Skeletal muscle satellite cell (primary cell): ENCODE data around the genes CYP1A2, LMAN1L, CPLX3, SCAMP2 and MPI.

DNA sequence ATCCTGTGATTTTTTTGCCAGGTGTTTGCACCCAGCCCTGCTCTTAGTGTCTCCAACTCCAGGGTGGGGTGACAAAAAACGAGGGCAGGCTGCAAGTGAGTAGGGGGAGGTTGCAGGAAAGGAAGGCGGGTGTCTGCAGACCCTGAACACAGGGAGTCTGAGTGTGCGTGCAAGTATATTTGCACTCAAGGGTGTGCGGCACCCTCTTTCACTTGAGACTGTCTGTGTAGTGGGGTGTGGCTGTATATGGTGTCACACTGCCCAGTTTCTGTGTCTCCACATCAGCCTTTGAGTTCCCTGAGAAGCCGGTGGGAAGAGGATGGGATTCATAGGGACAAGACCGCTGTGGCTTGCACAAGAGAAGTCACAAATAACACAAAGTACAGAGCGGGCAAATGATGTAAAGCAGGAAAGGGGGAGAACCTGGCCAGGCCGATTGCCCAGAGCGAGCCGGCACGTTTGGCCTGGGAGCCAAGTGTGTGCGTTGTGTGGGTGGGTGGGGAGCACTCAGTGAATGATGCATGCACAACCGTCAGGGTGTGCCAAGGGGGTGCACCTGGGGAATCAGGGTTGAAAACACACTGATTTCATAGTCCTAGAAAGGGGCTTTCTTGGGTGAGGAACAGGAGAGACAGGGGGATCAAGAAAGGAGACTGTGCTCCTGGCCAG, 6.7 kb downstream of the ISLR2 start:
- CAGE, long polyA plus RNA, result no peak

- CAGE, long polyA plus RNA, result no peak
These were observed 7.4 kb upstream of the CCDC33 start for GRCh38 chr15:74228753-74229056.

DNA sequence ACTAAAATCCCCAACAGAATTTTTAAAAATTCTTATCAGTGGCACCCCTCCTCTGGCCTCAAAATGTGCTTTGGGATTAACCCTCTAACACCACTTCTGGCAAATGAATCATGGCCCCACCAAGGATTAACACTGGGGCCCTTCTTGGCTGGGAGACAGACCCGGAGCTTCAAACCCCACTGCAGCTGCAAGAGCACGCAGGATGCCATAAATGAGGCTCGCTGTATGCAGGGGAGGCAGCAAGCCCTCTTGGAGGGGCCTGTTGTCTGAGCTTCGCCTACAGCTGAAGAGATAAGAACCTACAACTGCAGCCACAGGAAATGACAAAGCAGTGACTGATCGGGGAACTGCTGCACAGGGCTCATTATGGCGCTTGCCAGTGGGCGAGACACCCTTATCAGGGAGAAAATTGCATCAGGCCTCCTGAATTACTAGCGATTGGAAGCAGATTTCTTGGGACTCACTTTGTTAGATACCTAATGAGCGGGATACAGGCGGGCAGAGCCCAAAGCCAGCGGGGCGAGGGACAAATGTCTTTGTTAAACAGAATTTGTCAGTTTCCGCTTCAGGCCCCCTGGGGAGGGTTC, 54.9 kb downstream of the CCDC33 start:
- CAGE, long polyA plus RNA, result no peak

DNA sequence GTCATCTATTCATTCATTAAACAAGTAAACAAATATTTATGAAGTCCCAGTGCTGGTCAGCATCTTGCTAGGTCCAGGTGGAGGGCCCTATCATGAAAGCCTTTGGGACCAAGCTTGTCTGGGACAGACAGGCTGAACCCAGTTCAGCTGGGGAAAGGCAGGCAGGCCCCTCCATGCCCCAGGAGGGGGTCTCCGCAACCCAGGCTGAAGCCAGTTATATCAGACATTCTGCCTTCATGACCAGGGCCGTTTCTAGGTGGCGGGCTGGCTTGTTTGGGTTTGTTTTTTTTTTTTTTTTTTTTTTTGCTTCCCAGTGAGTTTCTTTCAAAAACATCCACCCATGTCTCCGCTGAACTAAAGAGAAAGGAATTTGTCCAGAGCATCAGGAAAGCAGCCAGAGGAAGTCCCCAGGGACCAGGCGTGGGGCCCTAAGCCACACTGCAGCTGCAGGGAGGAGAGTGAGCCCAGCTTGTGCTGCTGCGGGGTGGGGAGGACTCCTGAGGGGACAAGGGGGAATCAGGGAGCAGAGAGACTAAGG, 49.8 kb downstream of the CYP11A1 start:
- CAGE, long polyA plus RNA, result no peak

GRCh38 chr15:74318144-74318978, 49.1 kb downstream of the CYP11A1 start:
- CAGE, long polyA plus RNA, result no peak

- CAGE, long polyA plus RNA, result no peak
These were observed 47.8 kb downstream of the CYP11A1 start for GRCh38 chr15:74319377-74320245.

DNA sequence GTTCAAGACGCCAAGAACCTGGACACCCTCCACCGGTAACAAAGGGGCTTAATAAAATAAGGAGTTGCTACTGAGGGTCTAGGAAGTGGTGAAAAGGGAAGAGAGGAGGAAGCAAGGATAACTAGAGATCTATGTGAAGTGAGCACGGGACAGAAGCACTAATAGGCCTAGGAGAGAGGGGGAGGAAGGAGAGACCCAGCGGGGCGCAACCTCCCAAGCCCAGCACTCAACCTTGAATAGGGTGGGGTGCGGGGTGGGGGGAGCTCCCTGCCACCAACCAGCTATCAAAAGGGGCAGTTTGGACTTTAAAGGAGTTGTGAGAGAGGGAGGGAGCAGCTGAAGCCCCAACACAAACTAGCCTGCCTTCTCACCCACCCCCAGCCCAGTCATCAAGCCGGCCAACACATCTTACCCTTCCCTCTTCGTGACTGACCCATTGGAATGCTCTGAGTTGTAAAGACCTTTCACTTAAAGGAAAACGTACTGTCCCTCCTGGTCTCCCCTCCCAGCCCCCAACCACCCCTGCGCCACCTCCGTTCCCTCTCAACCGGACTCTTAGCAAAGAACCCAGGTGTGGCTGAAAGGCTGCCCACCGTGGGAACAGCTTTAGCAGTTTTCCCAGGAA, 2.7 kb downstream of the CYP11A1 start:
- CAGE, long polyA plus RNA, result no peak

- CAGE, long polyA plus RNA, result no peak
These were observed 10.7 kb downstream of the SEMA7A start for GRCh38 chr15:74423061-74423404.

GRCh38 chr15:74423751-74424532, 9.8 kb downstream of the SEMA7A start:
- CAGE, long polyA plus RNA, result no peak

DNA sequence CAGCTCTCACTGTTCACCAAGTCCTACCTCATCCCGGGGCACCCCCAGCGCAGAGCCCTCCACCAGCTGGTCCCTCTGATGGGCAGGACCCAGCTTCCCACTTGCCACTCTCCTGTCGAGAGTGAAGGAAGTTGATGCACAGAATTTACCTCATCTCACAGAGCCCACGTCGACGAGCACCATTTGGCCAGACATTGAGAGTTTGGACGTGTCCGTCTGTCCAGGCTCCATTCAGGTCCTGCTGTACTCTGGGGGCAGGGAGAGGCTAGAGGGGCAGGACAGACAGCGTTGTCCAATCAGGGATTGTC, 20.0 kb upstream of the CLK3 start:
- CAGE, long polyA plus RNA, result no peak

DNA sequence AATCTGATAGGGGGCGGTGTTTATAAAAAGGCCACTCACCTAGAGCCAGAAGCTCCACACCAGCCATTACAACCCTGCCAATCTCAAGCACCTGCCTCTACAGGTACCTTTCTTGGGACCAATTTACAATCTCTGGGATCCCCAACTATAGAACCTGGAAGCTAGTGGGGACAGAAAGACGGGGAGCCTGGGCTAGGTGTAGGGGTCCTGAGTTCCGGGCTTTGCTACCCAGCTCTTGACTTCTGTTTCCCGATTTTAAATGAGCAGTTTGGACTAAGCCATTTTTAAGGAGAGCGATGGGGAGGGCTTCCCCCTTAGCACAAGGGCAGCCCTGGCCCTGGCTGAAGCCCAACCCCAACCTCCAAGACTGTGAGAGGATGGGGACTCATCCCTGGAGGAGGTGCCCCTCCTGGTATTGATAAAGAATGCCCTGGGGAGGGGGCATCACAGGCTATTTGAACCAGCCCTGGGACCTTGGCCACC, at the start of gene CYP1A2:
Gene CYP1A2, plus strand, starts transcription at position 51 of the 483 bp plus-strand sequence.
- CAGE, long polyA plus RNA, result no peak

DNA sequence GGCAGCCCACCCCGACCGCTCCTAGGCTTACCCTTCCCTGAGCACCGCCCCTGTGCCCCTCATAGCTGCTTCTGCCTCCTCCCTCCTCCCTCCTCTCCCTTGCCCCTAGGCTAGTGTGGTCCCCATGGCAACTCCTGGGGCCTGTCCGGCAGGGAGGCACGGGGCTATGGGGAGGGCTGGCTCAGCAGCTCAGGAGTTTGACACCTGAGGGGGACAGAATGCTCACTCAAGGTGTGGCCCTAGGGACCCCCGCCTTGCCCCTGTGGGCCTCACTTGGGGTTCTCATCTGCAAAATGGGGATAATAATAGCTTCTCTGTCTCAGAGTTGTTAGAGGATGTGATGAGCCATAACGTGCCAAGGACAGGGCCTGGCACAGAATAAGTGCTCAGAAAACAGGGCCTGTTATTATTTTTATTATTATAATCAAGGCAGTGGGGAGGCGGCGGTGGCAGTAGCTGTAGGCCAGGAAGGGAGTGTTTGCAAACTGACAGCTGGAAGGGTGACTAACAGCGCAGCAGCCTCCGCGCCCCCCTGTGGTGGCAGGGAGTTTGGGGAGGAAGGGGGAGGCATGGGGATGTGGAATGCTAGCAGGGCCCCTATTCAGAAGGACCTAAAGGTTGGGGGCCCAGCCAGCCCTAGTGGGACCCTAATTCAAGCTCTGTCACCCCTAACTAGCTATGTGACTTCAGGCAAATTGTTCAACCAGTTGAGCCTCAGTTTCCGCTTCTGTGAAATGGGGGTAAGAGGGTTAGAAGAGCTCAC, 11.6 kb downstream of the CSK start:
- CAGE, long polyA plus RNA, result no peak

GRCh38 chr15:74798281-74799230, 14.1 kb upstream of the LMAN1L start:
- CAGE, long polyA plus RNA, result no peak

GRCh38 chr15:74812513-74812985, at the start of gene LMAN1L:
Gene LMAN1L (plus strand): TSS chr15:74812835.
- CAGE, long polyA plus RNA, result no peak

GRCh38 chr15:74816565-74816912, 3.9 kb downstream of the LMAN1L start:
- CAGE, long polyA plus RNA, result no peak

DNA sequence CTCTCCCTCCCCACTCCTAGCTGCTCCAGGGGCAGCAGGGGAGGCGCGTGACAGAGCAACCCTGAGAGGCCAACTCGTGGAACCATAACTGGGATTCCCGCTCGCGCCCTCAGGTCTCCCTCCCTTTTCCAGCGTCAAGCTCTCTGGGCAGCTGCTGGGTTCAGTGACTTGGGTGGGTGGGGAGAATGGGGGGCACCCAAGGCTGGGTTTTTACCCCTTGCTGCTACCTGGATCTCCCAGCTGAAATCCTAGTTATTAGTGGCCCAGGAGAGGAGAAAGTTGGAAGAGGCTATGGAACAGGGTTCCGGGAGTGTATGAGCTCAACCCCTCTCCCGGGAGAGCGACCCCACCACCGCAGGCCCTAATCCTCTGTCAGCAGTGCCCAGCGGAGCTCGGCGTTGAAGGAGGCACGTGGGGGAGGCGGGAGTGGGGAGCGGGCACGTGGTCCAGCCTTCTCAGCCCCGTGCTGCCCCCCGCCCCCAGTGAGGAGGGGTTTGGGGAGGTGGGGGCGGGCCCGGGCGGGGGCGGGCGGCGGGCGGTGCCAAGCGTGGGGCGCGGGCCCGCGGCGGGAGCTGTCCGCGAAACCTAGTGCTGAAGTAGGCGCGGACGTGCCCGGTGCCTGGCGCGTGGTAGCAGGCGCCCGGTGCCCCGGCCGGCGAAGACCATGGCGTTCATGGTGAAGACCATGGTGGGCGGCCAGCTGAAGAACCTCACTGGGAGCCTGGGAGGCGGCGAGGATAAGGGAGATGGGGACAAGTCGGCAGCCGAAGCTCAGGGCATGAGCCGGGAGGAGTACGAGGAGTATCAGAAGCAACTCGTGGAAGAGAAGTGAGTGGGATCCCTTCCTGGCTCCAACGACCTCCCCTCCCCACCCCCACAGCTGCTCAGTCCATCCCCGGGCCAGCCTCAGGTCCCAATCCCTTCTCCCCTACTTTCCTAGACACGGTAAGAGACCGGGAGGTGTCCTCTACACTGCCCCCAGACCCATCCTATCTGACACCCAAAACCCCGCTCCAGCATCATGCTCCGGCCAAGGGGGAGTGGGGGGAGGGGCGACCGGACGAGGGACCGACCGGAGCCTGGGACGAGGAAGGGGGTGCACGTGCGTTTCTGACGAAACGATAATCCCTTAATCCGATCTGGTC, at the start of gene CPLX3:
Gene CPLX3, plus strand, starts transcription at position 588 of the 1,145 bp plus-strand sequence.
- CAGE, long polyA plus RNA, result no peak

DNA sequence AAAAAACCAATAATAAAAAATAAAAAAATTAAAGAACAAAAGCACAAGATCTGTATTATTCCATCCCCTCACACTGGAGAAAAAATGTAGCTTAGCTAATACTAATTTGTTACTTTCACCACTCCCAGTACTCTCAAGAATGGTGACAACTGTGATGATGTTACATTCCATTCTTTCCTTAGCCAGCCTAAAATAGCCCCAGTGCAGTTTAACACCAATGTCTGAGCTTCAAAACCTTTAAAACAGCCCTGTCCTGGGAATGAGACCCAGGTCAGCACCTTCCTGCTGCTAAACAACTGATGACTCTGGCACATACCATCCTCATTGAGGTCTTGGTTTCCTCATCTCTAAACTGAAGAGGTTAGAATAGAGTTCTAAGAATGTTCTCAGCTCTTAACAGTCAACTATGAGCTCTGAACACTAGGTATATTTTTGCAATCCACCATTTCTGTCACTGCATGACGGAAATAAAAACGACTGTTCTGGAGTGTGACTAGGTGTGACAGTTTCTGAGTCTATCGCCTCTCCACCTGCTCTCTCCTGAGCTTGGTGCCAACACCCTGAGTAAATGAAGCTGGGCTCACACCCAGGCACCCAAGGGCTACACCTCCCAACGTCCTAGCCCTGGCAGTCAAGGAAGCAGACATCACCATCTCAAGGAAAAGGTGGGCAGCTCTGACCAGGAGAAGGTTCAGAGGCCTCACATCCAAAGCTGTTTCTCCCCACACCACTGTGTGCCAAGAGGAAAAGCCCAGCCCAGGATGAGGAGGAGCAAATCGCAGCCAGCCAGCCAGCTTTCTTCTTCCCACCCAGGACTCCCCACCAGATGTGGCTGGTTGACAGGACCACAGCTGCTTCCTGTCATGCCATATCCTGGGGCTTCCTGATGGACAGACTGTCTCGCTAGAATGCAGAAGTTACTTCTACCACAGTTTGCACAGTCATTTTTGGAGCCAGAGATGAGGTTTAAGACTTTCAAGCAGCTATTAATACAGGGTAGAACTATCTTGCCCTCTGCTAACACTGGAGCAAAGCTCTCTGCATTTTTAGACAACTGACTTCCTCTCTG, 3.5 kb downstream of the SCAMP2 start:
- CAGE, long polyA plus RNA, result no peak

GRCh38 chr15:74872669-74873644, at the start of gene SCAMP2:
Gene SCAMP2 (minus strand): TSS chr15:74873365.
- CAGE, long polyA plus RNA, result start-site peak on the minus strand at chr15:74873323-74873356, 354 and 485 reads in 2 replicates

DNA sequence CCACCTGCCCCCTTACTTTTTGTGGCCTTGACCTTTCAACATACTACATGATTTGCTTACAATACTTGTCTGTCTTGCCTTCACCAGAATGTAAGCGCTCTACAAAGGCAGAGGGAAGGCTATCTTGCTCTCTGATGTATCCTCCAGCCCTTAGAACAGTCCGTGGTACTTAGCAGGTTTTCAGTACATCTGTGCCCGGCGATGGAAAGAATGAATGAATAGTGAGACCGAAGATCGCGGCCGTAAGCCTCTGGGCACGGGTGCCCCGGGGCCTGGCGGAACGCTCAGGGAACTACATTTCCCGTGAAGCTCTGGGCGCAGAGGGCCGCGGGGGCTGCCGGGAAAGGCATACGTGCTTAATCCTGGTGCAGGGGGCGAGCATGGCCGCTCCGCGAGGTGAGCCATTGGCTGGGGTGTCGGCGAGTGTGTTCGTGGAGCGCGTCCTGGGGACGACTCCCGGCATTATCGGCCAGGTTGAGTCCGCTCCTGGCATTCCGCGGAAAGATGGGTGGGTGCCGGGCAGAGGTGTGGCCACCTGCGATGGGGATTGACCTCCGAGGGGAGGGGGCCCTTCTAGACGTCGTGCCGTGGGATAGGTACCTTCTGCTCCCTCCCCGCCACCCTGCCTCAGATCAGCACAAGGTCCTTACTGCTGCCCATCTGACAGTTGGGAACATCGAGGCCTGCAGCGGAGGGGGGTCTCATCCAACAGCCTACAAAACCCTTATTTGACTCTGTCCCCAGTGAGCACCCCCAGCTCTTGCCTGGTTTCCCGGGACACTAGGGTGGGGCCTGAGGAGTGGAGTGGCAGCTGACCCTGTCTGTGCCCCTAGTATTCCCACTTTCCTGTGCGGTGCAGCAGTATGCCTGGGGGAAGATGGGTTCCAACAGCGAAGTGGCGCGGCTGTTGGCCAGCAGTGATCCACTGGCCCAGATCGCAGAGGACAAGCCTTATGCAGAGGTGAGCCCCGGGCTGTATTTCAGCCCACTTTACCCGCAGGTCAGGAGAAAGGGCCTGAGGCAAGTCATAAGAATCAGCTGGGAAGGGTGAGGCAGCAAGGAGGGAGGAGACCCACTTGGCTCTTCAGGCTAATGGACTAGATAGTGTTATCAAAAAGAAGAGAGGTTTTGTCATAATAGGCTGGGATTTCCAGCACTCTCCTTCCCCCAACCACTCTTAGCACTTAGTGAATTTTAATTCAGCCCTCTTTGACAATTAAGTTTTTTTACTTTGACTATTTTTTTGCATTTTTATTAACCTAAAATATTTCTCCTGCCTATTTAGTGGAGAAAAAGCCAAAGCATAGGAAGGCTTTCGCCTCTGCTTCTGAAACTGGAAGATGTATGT, at the start of gene MPI:
Gene MPI, plus strand, starts transcription at position 349 of the 1,348 bp plus-strand sequence.
- CAGE, long polyA plus RNA, result start-site peak on the plus strand centred at position 364 of the sequence, 38 bp wide, 556 and 541 reads in 2 replicates

DNA sequence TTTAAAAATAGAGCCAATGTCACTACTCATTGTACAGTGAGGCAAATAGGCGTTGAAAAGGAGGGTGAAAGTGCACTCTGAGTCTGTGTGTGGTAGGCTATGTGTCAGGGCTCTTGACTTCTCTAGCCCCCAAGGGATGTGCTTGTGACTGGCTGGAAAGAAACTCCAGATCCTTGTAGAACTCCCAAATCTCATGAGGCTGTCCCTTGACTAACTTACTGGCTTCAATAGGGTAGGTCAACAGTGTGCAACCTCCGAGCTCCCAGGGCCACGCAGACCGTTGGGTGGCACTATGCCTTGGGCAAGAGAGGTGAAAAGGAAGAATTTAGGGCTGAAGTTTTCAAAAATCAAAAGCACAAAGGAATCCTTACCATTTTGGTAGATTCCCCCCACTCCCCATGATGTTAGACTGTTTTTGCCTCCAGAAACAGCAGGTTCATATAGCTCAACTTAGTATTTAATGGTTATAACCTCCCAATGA, 808 bp upstream of the FAM219B start:
- CAGE, long polyA plus RNA, result no peak